Esophagus squamous epithelium (tissue), 4 donors: ENCODE results near the genes ARL6IP5 and LMOD3.

- PRO-cap: no peak
- RAMPAGE, long total RNA, 4 experiments: no peak in any of the 4 experiments
These were observed 149.4 kb downstream of the MAGI1 start for GRCh38 chr3:65889354-65889706.

DNA sequence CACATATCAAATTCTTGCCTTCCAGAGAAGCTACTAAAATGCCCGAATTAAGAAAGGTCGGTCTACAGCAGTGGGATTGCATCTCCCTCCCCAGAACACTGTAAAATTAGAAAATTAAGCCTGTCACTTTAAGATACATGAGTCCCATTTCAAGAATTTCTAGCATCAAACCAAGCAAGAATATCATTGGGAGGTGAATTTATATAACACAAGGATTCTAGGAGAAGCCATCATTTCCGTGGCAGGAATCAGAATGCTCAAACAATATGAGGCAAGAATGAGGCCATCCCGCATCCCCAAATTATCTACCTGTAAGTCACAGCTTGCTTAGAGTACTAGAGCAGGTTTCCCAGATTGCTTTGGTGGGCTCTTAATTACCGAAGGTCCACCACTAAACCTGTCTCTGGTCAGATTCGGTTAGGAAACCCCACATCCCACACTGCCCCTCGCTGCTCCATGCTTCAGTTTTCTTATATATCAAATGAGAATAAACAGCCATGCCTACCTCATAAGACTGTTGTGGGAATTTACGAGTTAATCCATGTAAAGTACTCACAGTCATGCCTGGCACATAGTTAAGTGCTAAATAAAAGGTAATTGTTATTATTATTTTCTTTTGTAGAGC is 114.3 kb downstream of the MAGI1 start:
- PRO-cap: no peak
- RAMPAGE, long total RNA, 4 experiments: no peak in any of the 4 experiments

DNA sequence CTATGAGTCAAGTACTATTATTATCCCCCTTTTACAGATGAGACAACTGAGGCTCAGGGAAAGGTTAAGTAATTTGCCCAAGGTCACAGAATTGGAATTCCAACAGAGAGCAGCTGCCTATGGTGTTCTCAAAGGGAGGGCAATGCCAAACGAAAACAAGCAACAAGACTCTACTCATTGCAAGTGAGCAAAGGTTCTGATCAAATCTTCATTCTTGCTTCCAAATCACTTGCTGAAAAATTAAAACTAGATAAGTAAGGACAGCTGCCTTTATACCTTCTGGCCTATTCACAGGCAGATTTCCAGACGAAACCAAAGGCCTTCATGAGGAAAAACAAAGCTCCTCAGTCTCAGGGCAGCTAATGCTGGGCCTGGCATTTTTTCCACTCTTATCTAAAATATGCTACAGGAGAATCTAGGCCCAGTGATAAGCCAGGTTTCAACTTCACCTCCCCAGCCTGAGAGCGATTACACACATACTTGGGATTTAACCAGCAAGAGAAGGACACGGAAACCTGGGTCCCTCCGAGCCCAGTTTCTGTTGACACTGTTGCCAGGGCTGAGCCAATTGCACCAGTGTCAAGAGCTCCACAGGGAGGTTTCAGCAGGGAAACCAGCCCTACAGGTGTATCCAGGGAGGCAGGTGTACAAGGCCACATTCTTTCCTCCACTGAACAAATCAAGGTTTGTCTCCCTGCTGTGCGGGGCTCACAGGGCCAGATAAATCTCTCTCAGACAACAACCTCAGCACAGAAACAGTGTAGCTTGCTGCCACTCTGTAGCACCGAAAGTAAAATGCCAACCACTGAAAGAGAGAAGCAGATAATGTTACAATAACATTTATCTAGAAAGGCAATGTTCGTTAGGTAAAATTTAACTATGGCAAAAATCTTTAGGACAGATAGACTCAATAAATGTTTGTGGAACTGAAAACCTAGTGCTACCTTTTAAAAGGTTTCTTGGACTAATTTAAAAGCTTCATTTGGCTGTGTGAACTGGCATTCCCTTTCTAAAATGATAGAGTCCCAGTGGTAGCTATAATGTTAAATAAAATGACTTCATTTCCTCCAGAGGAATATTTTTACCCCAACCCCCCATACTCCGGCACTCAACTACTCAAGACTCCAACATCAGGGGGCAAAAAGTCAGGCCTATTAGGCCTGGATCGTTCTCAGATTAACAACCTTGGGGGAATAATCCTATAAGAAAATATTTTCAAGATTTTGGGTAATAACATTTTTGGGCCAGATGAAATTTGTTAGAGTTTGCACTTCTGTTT is 85.3 kb downstream of the MAGI1 start:
- PRO-cap: unidirectional peak, plus-strand start at position 628 of the sequence
- RAMPAGE, long total RNA, 4 experiments: no peak in any of the 4 experiments

DNA sequence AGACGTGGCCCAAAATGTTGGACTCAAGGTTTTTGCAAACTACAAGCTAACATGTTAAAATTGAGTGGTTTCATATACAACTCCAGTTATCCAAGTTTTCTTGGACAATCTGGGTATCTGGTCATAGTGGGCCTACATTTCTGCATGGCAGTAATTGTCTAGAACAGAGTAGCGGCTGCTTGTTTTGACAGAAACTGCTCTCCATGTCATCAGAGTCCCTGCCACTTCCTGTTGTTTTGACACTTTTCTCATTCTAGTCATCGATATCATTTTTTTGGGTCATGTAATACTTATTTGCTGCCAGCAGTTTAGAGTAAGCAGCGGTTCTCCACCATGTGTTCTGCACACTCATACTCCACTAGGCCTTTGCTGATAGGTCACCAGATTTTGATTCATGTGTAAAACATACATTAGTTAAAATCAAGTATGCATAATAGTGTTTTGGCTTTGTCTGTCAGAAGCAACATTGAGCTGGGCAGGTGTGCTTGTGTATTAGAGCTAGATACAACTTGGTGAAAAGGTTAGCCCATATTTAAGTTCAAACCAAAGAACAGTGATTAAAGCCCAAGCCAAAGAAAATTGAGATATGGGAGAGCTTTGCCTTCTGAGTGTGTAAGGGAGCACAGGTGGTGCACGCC is 81.6 kb downstream of the SLC25A26 start:
- PRO-cap: bidirectional peak, plus-strand start at position 311 of the sequence, minus-strand start at position 165 of the sequence
- RAMPAGE, long total RNA, 4 experiments: no peak in any of the 4 experiments

- PRO-cap: bidirectional peak, plus-strand start at chr3:66428972, minus-strand start at chr3:66428834
- RAMPAGE, long total RNA, 4 experiments: no peak in any of the 4 experiments
These were observed 72.1 kb downstream of the LRIG1 start for GRCh38 chr3:66428670-66429250.

DNA sequence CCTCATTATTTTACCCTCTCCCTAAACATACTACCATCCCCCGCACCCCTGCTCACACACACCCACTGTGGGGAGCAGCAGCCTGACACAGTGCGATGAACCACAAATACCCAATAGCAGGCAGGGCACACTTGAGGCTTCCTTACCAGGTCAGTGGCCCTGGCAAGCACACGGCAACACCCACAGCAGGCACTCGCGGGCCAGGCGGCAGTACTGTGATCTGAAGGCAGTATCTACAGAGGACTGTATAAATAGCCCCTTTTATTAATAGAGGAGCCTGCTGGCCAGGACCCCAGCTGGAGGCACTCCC is 44.2 kb downstream of the LRIG1 start:
- PRO-cap: no peak
- RAMPAGE, long total RNA, 4 experiments: no peak in any of the 4 experiments

DNA sequence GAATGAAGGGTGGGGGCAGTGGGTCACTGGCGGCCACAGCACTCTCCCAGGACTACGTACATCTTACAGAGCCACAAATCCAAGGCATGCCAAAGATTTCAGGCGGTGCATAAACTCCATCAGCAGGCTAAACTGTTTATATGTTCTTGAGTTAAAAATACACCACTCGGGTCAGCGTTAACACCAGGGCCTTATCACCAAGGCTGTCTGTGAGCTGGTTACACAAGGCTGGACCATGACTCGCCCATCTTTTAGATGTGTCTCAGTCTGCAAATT is 15.6 kb downstream of the LRIG1 start:
- PRO-cap: no peak
- RAMPAGE, long total RNA, 4 experiments: no peak in any of the 4 experiments

- PRO-cap: unidirectional peak, minus-strand start at chr3:66798439
- RAMPAGE, long total RNA, 4 experiments: no peak in any of the 4 experiments
These were observed 200.0 kb upstream of the KBTBD8 start for GRCh38 chr3:66798009-66798601.

- PRO-cap: no peak
- RAMPAGE, long total RNA, 4 experiments: no peak in any of the 4 experiments
These were observed 178.3 kb upstream of the KBTBD8 start for GRCh38 chr3:66819789-66820193.

DNA sequence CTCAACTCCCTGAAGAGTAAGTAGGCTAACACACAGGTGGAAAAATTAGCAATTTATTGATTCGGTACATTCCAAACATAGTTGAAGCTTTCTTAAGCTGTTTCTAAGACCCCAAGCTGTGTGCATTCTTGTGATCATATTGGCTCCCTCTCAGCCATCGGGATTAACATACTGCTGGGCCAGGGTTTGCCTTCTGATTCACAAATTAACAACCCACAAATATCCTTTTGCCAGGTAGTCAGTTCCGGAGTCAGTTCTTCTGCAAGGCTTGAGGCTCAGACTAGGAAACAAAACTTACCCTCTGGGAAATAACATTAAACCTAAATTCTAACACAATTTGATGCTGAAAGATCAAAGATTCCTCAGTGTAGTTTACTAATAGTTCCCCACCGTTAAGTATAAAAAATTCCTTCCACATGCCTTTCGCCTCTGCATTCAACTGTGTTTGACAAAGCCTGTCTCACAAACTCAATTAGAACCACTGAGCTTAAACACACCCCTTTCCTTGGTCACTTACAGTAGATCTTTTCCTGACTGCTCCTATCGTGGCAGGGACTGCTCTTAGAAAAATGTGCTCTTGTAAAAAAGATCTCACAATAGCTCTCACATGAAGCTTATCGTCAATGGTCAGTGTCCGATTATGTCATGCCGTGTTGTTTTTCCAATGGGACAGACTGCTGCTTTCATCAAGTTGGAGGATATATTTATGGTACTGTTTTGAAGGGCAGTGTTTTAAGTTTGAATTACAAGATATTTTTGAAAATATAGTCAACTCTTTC is 9.0 kb upstream of the KBTBD8 start:
- PRO-cap: no peak
- RAMPAGE, long total RNA, 4 experiments: no peak in any of the 4 experiments

DNA sequence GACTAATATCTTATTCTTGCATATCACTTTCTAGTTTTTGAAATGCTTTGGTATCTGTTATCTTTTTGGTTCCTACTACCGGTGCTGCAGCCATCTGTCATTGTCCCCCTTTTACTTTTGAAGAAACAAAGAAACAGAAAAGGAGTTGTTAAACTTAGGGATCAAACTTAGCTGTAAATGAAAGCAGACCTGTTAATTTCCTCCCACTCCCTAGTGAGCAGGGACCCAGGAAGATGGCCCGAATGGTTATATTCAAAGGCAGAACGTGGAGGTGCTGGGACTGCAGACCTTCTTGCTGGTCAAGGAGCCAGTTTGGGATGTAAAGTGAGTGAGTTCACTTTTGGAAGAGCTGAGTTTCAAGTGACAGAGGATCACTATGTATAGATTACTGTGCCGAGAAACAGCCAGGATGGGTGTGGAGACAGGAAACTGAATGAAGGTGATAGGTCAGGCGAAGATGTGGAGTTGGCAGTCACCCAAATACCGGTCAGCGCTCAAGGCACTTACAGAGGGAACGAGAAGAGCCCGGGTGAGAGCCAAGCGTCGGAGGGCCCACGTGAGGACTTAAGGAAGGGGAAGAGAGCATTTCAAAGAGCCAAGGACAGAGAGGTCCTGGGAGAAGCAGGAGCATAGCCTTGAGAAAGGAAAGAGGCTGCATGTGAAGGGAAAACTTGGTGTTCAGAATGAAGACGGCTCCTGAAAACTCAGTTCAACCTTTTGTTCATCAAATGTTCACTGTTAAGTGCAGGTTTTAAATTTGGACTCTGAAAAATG is 20.2 kb downstream of the KBTBD8 start:
- PRO-cap: no peak
- RAMPAGE, long total RNA, 4 experiments: no peak in any of the 4 experiments

GRCh38 chr3:67650093-67650443 is 4.3 kb downstream of the SUCLG2 start:
- PRO-cap: no peak
- RAMPAGE, long total RNA, 4 experiments: no peak in any of the 4 experiments

DNA sequence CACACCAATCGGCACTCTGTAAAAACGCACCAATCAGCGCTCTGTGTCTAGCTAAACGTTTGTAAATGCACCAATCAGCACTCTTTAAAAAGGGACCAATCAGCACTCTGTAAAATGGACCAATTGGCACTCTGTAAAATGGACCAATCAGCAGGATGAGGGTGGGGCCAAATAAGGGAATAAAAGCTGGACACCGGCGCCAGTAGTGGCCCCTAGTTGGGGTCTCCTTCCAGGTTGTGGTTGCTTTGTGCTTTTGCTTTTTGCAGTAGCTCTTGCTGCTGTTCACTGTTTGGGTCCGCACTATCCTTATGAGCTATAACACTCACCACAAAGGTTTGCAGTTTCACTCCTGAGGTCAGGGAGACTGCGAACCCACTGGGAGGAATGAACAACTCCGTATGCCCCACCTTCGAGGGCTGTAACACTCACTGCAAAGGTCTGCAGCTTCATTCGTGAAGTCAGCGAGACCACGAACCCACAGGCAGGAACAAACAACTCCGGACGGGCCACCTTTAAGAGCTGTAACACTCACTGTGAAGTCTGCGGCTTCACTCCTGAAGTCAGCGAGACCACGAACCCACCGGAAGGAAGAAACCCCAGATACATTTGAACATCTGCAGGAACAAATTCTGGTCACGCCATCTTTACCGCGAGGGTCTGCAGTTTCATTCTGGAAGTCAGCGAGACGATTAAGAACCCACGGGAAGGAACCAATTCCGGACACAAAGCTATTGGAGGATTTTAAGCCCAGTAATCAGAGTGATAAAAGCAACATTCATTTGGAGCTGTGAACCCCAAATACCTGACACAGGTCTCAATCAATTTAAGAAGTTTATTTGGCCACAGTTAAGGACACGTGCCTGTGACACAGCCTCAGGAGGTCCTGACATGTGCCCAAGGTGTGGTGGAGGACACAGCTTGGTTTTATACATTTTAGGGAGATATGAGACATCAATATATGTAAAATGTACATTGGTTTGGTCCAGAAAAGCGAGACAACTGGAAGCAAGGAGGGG is 1.3 kb upstream of the SUCLG2 start:
- PRO-cap: bidirectional peak, plus-strand start at position 346 of the sequence, minus-strand start at position 308 of the sequence
- RAMPAGE, long total RNA, 4 experiments: no peak in any of the 4 experiments

GRCh38 chr3:68052566-68053019 is 48.5 kb downstream of the TAFA1 start:
- PRO-cap: unidirectional peak, minus-strand start at chr3:68052750
- RAMPAGE, long total RNA, 4 experiments: no peak in any of the 4 experiments

GRCh38 chr3:68635400-68635778 is 297.0 kb downstream of the TAFA4 start:
- PRO-cap: no peak
- RAMPAGE, long total RNA, 4 experiments: start-site peak on the plus strand in 2 of 4 experiments, at chr3:68635680-68635697 at its widest, 71 reads per replicate

DNA sequence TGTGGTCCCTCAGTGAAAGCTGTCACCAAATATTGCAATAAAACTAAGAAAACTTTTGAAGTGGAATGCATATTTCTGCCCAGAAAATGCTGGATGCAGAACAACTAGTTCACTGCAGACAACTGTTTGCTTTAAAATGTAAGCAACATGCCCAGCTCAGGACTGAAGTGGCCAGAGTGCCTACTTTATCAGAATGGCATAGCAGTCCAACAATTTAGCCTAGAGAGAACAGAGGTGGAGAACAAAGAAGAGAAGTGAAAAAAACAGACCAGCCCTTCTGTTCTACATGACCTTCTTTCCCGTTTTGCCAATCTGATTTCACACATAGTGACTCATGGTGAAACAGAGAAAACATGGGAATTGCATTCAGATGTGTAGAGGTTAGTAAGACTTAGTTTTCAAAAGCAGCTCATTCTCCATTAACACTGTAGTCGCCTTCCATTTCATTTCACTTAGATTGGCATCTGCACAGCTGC is 523 bp upstream of the ARL6IP5 start:
- PRO-cap: bidirectional peak, plus-strand start at position 394 of the sequence, minus-strand start at position 298 of the sequence
- RAMPAGE, long total RNA, 4 experiments: no peak in any of the 4 experiments

- PRO-cap: bidirectional peak, plus-strand start at chr3:69085014, minus-strand start at chr3:69084812; bidirectional peak, plus-strand start at chr3:69085366, minus-strand start at chr3:69085345
- RAMPAGE, long total RNA, 4 experiments: start-site peak on the plus strand in 4 of 4 experiments, at chr3:69084923-69085044 at its widest, 164 to 2,147 reads per replicate
These were observed at the start of gene ARL6IP5 for GRCh38 chr3:69084652-69085513. ARL6IP5 (plus strand) TSS chr3:69084937.

DNA sequence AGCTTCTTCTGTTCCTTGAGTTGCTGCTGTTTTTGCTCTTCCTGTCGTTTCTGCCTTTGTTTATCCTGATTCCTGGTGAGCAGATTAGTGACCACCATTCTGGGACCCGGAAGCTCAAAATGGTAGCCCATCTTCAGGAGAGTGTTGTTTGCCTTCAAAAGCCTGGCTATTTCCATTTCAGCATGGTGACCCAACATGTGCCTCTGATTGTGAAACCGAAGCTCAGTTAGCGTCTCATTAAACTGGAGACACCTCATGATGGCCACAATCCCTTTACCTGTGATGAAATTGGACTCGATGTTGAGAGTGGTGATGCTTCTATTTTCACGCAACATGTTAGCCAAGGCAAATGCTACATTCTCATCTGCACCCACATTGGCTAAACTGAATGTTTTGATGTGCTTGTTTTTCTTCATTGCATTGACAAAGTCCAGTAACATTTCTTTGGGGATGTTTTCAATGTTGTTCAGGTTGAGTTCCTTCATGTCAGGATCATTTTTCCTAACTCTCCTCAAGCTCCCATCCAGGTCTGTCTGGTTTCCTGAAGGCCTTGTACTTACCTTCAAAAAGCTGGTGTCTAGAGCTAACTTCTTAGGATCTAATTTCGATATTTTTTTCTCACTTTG is 3.2 kb downstream of the LMOD3 start:
- PRO-cap: no peak
- RAMPAGE, long total RNA, 4 experiments: no peak in any of the 4 experiments

GRCh38 chr3:69121944-69122936 is at the start of gene LMOD3:
LMOD3 (minus strand) TSS chr3:69122595.
- PRO-cap: no peak
- RAMPAGE, long total RNA, 4 experiments: no peak in any of the 4 experiments

- PRO-cap: unidirectional peak, minus-strand start at chr3:69200123; bidirectional peak, plus-strand start at chr3:69200620, minus-strand start at chr3:69200509; bidirectional peak, plus-strand start at chr3:69200986, minus-strand start at chr3:69200766
- RAMPAGE, long total RNA, 4 experiments: start-site peak on the minus strand in 1 of 4 experiments, at chr3:69200506-69200585 at its widest, 35 reads per replicate
These were observed 78.0 kb upstream of the LMOD3 start for GRCh38 chr3:69200033-69201243.